Parotid gland (tissue), 1 donor: ENCODE results near the genes ZNF80 and GAP43.

DNA sequence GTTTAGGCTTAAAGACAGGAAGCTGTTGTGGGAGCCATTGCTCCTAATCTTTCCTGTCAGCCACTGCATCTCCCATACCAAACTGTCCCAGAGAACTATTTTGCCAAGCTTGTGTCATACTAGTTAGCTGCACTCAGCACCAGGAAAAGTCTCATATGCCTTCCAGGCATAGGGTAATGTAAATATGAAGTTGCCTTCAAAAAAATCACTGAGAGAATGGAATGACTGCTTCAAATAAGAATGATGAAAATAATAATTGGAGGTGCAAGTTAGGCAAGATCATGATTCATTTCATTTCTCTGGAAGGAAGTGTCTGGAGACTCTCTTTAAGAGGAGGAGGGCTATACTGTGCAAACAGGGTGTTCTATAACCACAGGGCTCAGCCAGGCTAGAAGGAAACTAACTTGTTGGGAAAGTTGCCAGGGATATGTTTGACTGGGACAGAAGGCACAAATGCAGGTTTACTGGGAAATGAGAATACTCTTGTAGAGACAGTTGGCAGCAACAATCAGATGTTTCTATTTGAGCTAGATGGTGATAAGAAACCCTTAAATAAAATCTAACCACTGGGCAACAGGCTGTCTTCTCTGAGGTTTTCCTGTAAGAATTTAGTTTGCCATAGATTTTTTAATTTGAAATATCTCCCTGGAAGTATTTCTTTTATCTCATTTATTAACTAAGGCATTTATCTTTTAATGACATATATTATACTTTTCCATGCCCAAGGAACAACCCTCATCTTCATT, 4.4 kb downstream of the SIDT1 start:
- PRO-cap = no peak

DNA sequence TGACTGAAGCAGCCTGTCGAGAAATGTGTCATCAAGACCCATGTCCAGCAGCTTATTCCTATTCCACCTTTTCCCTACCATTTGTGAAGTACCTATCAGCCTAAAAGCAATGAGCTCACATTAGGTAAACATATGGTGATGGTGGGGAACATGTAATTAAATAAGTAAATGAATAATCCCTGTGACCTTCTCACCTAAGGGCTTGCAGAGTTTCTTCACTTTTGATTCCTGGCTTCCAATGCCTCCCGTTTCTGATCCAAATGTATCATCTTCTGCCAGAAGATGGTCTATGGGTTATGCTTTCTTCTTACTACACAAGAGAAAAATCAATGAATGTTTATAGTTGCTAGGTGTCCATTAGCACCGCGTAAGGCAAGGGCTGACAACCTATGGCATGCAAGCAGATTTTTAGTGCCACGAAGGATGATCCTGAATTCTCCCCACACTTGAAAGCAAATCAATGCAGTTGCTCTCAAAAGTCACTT, 19.3 kb downstream of the USF3 start:
- PRO-cap = no peak

GRCh38 chr3:113691349-113692208, 4.9 kb downstream of the USF3 start:
- PRO-cap = no peak

- PRO-cap = no peak
Observed at GRCh38 chr3:114237483-114237828, at the start of gene ZNF80. TSS of gene ZNF80 (minus strand) at chr3:114237578.

DNA sequence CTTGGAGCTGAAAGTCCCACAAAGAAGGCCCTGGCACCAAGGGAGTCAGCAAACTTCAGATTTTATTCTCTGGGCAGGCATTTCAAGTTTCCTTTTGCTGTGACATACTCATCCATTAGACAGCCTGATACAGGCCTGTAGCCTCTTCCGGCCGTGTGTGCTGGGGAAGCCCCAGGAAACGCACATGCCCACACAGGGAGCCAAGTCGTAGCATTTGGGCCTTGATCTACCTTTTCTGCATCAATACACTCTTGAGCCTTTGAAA, 15.0 kb downstream of the TIGIT start:
- PRO-cap = no peak

DNA sequence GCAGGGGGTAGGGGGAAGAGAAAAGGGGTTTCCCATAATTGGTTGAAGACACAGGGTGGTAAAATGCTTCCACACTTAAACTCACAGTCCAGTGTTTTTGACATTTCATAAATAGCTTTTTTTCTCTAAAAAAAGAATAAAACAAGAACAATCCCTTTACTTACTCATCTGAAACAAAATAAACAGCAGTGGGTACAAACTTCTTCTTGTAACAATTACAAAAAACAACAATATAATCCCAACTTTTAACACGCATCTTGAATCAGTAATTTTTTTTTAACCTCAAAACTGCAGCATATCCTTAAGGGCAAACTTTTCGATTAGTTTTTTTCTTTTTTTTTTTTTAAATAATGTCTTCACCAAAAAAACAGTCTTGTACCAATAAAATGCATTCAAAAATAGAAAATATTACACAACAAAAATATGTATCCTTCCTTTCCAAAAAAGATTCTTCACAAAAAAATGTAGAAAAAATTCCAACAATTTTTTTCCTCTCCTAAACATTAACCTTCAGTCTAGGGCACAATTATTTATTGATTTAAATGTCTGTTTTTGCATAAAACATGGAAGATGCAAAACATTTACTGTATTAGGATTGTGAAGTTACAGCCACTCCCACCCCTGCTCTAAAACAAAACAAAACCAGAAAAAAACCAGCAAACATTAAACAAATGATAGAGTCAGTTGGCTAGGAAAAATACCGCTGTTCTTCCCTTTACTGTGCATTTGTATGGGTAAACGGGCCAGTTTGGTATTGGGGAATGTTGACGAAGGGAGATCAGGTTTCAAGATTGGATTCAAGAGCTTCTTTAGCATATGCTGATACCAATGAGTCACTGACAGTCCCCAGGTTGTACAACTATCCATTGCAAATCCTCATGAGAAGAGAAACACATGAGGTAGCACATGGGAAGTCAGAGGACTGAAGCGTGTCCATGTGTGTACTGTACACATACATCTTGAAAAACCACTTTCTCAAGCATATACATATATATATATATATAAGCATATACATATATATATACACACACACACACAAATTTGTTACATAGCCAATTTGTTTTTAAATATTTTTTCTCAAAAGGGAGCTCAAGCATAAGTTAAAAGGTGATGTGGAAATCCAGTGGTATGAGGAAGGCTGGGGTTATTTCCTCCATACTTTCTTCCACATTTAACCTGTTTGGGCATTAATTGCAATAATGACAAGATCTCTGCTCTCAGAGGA, 25.4 kb downstream of the TIGIT start:
- PRO-cap = no peak

DNA sequence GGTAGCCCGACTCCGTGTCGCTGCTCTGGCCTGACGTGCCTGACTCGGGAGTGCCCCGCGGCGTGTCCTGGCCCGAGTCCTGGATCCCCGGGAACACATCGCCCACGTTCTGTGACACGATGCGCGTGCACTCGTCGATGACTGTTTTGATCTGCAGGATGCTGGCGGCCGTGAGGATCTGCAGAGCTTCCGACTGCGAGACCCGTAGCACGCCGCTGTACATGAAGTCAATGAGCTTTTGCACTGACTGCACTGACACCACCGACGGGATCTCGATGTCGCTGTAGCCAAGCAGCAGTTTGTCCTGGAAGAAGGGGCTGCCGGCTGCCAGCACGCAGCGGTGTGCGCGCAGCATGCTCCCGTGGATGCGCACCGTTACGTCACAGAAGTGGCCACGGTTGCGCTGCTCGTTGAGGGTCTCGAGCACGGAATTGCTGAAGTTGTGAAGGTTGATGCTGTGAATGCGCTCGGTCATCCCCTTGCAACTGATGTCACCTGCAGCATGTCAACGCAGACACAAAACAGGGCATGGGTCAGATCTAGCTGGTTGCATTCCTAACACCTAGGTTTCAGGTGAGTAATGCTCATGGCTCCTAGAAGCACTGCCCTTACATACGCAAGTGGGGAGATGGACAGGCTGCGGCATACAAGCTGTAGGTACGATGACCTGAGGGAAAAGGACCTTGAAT, 57.7 kb downstream of the TIGIT start:
- PRO-cap = no peak

- PRO-cap = no peak
Observed at GRCh38 chr3:114558641-114559209, 264.9 kb downstream of the TIGIT start.

GRCh38 chr3:114611992-114612441, 318.2 kb downstream of the TIGIT start:
- PRO-cap = no peak

GRCh38 chr3:114745740-114746349, 401.2 kb downstream of the ZBTB20 start:
- PRO-cap = no peak

DNA sequence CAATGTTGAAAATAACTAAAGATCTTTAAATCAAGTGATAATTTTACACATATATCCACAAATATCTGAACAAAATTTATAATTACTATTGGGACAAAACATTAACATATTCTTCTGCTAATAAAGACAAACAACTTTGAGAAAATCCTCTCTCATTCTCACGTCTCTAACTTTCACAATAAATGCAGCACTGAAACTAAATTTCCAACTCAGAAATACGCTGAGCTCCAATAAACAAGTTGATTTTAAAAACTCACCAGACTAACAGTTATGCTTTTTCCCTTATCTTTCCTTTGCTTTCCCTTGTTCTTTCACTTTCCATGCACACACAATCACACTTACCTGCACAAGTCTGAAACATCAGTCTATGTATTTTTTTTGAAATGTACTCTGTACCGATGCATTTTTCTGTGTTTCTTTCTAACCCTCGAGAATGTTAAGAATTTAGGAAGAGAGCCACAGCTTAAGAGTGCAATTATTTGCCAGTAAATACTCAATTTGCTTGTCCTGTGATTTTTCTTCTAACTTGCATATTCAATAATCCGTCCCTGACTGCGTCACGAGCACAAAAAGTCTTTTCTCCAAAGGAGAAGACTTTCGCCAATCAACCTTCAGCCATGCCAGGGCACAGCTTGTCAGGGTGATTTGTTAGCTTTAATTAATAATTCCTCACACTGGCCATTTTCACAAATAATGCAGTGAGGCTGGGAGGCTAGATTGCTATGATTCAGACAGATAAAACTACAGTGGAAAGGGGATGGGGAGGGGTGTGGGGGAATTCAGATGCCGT, 388.3 kb downstream of the ZBTB20 start:
- PRO-cap = no peak

DNA sequence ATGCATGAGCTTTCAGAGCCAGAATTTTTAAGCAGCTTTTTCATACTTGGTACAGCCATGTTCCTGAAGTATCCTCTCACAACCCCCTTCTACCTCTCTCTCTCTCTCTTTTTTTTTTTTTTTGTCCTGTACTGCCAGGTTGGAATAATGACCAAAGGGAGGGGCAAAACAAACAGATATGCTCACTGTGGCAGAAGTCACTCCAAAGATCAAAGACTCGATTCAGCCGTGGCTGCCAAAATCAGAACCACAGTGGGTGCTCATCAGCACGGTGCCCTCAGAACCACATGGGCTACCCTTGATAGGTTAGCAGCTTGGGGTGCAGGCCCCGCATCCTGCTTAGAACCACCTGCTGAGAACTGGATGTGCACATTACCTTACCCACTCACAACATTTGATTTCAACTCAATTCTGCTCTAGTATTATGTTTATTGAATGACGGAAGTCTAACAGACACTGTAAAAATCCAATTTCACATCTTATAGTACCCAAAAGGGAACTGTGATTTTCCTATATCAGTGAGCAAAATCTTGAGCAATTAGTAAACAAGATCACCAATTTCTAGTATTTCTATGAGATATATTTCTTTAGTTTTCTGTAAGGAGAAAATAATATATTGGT, 382.8 kb downstream of the ZBTB20 start:
- PRO-cap = no peak

DNA sequence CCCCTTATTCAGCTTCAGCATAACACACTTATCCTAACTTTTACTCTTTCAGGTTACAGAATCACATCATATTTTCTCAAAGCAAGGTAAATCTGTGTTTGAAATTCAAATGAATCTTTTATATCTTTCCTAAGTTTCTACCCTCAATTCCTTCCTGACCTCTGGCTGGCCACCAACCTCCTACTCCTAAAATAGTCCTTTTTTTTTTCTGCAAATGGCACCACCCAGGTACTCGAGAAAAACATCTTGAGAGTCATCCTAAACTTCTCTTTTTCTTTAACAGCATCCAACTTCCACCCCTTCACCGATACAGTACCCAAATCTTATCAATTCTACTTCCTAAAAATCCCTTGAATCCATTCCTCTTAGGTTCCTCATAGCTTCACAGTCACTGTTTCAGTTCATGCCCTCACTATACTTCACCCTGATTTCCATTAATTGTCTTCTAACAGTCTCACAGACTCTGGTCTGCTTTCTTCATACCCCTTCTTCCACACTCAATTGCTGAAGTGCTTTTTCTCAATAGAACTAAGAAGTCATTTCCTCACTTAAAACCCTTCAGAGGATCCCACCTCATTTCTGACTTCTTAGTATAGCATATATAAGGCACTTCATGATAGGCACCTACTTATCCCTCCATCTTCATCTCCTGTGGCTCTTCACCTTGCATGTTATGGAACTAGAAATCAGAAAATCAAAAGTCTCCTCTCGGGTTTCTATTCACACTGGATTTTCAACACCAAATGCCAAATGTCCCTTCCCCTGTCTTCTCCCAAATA, 80.8 kb downstream of the ZBTB20 start:
- PRO-cap = no peak

DNA sequence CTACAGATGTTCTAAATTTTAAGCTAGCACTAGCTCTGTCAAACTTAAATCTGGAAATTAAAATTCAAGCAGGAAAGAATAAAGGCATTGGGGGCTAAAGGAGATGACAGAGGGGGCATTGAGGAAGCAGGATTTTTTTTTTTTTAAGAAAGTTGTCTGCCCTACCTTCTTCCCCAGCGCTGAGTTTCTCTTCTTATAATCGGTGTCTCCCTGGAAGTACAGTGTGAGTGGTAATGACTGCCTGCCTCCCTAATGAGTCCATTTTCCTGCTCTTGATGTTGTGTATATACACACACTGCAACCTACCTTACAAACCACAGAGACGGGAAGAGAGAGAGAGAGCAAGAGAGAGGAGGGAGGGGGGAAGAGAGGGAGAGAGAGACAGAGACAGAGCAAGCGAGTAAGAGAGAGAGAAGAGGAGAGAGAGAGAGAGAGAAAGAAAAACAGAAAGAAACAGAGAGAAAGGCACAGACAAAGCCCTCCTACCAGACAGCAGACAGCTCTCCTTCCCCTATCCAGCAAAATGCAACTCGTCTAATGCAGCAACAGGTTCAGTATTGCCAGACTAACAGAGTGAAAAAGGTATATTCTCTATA, 47.0 kb downstream of the ZBTB20 start:
- PRO-cap = unidirectional peak, minus-strand start at position 525 of the sequence

- PRO-cap = no peak
Observed at GRCh38 chr3:115623035-115624237, at the start of gene GAP43. TSS of gene GAP43 (plus strand) at chr3:115623510.

DNA sequence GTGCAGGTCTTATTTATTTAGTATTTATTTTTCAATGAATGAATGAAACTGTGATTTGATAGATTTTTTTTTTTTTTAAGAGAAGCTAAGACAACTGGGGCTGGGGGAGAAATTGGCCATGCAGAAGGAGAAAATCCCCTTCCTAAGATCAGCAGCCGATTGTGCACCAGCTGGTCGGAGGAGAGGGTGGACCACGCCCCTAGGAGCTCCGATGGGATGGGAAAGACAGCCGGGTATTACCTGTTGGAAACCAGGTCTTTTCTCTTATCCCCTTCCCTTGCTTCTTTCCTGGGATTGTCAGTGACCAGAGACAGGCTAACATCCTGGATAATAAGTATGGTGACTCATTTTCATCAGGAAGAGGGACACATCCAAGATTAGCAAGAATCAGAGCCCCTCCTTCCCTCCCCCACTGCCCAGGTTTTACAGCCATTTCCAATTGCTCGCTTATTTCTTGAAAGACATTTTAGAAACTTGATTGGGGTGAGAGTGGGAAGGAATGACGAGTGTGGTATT, 986 bp downstream of the GAP43 start:
- PRO-cap = no peak

GRCh38 chr3:115792223-115793462, 169.3 kb downstream of the GAP43 start:
- PRO-cap = no peak

DNA sequence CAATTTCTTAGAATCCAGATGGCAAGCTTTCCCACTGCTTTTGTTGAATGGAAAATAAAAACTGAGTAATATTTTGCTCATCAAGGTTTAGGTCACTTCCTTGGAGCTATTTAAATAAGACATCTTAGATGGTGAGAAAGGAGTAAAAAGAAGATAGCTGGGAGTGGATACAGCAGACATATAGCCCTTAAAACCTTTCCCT, 181.6 kb downstream of the GAP43 start:
- PRO-cap = no peak

DNA sequence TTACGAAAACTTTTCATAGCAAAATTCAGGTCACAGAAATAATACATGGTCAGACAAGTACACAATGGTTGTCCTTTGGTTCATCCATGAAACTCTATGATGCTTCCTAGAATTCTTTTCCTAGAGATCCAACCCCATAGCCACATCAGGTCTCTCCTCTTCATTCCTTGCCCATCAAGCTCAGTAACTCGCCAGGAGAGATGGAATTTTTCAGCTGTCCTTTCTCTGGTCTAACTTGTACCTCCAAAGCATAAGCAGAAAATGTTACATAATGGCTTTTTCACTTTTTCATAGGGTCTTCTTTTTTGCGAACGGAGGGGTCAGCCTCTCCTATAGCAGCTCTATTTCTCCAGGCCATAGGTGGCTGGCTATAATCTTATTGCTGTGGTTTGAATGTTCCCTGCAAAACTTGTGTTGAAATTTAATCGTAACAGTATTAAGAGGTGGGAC, 34.7 kb downstream of the LSAMP start:
- PRO-cap = no peak

DNA sequence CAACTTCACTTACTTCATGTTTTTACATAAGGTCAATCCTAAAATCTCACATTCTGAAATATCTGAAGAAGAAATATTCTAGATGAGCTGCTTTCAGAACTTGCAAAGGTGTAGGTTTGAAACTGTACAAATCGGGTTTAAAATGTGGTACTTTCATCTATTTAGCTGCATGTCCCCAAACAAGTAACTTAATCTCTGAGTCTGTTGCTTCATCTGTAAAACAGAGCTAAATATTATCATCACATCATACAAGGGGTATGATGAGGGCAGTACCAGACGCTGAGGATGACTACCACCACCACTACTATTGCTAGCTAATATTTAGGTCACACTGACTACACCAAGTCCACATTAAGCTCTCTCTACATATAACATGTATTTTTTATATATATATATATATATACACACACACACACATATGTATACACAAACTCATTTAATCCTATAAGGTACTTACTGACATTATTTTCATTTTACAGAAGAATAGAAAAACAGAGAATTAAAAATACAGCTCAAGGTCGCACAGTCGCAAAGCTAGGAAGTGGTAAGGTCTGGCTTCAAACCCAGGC, 101.5 kb downstream of the IGSF11 start:
- PRO-cap = no peak